ENCODE data around the gene SRGN.

DNA sequence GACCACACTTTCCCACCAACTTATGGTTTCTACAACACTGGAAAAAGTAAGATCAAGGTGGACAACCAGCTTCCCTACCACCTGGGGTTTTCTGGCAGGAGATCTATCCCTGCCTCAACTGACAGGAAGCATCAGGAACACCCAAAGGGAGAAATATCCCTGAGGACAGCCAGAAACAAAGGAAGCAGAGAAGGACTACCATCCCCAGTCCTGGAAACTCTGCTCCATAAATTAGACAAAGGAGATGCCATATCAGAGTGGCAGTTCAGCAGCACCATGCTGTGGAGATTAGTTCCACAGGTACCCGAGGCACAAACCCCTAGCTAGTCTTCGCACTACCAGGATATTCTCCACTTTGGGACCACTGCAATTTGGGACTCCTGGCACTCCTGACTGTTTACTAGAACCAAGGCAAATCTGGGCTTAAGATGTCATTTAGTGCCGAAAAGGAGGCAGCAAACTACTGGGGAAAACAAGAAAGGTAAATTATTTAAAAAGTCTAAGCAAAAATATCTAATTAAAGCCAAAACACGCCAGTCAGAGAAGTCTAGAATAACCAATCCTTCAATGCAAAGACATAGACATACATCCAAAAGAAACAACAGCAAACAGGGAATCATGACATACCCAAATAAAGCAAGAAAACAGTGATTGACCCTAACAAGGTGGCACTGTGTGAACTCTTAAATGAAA lies 110.9 kb downstream of the NRBF2 start:
- RRBS = no CpG with 5 or more reads among the region's 4 CpGs

DNA sequence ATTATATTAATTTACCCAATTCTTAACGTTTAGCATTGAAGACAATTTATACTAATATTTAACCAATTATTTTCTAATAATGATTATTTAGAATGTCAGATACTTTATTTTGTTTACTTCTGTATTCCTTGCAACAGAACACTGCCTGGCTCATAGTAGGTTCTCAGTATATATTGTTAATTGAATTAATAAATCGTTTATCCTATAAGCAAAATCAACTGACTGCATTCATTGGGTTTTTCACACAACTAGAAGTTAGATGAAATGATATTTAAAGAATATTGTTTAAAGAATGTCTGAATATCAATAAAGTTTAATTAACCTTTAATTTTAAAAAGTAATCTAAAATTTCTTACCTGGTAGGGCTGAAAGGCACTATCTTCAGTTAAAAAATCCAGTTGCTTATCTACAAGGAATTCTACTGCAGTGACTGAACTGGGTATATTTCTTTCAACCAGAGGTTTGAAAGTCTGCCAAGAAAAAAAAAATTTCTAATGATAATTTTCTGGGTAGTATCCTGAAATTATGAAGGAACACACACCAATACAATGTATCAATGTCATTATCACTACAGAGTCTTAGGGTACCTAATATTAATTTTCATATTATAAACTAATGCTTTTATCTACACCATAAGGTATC lies 131.3 kb downstream of the NRBF2 start:
- RRBS = no CpG with 5 or more reads among the region's 2 CpGs

GRCh38 chr10:63273492-63274002 lies 140.4 kb downstream of the NRBF2 start:
- RRBS = no CpG with 5 or more reads among the region's 1 CpG

DNA sequence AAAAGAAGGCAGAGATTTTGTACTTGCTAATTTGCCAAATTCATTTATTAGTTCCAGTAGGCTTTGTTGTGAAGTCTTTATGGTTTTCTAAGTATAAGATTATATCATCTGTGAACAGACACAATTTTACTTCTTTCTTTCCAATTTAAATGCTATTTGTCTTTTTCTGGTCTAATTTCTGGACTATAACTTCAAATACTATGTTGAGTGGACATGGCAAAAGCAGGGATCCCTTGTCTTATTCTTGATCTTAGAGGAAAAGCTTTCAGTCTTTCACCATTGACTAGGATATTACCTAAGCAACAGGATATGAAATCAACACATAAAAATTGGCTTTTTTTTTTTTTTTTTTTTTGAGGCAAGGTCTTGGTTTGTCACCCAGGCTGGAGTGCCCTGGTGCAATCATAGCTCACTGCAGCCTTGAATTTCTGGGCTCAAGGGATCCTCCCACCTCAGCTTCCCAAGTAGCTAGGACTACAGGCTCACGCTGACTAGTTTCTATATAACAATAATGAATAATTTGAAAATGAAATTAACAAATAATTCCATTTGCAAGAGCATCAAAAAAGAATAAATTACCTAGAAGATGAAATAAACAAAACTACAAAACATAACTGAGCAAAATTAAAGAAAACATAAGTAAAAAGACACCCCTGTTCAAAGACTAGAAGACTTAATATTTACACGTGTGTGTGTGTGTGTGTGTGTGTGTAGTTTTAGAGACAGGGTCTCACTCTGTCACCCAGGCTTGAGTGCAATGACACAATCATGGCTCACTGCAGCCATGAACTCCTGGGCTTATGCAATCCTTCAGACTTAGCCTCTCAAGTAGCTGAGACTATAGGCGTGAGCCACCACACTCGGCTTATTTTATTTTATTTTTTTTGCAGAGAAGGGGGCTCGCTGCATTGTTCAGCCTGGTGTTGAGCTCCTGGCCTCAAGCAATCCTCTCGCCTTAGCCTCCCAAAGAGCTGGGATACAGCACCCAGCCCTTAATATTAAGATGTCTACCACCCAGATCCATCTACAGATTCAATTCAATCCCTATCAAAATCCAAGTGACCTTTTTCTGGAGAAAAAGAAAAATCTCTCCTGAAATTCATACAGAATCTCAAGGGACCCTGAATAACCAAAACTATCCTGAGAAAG lies 90.6 kb downstream of the JMJD1C start:
- RRBS = no CpG with 5 or more reads among the region's 6 CpGs

- RRBS = 0% methylated on average over 2 of the region's 5 CpGs
Measured at GRCh38 chr10:63464775-63465018, 1.1 kb downstream of the JMJD1C start.

DNA sequence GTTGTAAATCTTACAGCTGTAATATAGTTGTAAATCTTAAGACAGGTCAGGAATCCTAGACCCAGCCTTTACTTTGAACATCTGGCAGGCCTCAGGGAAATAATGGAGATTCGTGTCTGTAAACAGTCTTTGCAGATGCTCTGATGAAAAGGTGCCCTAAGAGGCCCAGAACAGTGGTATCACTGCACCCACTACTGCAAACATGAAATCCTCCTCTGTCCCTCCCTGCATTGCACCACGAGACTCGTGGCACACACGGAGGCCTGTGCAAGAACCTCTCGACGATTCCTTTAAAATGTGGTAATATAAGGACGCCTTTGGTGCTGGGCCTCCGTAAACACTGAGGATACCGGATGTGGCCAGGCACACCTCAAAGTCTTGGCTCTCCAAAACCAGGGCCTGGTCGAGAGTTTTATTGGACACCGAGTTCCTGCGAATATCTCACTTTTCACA lies 573 bp upstream of the REEP3 start:
- RRBS = no CpG with 5 or more reads among the region's 12 CpGs

- RRBS = no CpG with 5 or more reads among the region's 3 CpGs
Measured at GRCh38 chr10:66717541-66717893, 208.3 kb upstream of the LRRTM3 start.

DNA sequence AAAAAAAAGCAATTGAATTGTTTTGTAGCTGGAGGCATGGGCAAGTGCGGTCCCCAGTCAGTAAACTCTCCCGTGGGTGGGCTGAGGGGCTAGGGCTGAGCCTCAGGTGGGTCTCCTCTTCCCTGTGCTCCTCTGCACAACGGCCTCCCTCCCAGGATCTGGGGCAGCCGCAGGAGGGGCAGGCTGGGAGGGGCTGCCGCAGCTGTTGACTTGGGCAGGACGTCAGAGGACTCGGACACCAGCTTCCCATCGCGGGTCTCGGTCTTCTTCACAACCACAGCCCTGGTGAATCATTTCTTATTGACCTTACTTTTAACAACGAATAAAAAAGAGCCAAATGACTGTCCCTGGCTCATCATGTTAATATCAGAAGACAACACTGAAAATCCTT lies 32.6 kb downstream of the CTNNA3 start:
- RRBS = no CpG with 5 or more reads among the region's 11 CpGs

DNA sequence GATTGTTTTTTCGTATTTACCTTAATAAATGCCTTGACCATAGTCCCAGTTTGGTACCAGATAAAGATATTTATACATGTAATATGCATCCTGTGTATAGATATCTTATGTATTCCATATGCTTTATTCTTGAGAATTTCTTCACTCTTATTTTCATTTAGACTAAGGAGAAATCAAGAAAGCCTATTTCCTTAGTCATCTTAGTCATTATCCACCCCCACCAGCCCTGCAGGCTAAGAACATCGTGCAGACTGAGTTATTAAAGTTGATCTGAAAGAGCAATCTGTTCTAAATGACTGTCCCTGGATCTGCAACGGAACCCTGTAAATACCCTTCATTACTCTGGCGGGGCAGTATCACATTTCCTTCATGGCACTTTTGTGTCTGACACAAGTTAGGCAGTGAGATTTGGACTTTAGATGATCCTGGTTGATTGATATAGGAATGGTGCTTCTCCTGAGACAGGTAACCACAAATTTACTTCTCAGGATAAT lies 3.5 kb upstream of the MYPN start:
- RRBS = no CpG with 5 or more reads among the region's 4 CpGs

- RRBS = no CpG with 5 or more reads among the region's 7 CpGs
Measured at GRCh38 chr10:68562570-68562929, 2.4 kb downstream of the TET1 start.

DNA sequence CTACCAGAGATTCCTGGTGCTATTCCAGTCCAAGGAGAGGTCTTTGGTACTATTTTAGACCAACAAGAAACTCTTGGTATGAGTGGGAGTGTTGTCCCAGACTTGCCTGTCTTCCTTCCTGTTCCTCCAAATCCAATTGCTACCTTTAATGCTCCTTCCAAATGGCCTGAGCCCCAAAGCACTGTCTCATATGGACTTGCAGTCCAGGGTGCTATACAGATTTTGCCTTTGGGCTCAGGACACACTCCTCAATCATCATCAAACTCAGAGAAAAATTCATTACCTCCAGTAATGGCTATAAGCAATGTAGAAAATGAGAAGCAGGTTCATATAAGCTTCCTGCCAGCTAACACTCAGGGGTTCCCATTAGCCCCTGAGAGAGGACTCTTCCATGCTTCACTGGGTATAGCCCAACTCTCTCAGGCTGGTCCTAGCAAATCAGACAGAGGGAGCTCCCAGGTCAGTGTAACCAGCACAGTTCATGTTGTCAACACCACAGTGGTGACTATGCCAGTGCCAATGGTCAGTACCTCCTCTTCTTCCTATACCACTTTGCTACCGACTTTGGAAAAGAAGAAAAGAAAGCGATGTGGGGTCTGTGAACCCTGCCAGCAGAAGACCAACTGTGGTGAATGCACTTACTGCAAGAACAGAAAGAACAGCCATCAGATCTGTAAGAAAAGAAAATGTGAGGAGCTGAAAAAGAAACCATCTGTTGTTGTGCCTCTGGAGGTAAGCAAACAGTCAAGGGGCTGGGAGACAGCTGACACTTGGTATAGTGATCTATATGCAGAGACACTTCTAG lies 13.6 kb downstream of the TET1 start:
- RRBS = no CpG with 5 or more reads among the region's 2 CpGs

DNA sequence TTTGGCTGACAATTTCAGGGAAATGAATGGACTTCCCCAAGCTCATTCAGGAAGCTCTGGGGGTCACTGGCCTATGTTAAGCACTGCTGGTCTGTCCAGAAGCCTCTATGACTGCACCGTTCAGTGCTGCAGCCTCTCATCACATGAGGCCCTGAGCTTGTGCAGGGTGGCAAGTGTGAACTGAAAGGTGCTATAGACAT lies 39.0 kb upstream of the SRGN start:
- RRBS = no CpG with 5 or more reads among the region's 1 CpG

- RRBS = no CpG with 5 or more reads among the region's 9 CpGs
Measured at GRCh38 chr10:69087771-69088767, at the start of gene SRGN. Gene SRGN (plus strand): TSS chr10:69088103.

GRCh38 chr10:69096563-69096762 lies 8.6 kb downstream of the SRGN start:
- RRBS = no CpG with 5 or more reads among the region's 1 CpG

DNA sequence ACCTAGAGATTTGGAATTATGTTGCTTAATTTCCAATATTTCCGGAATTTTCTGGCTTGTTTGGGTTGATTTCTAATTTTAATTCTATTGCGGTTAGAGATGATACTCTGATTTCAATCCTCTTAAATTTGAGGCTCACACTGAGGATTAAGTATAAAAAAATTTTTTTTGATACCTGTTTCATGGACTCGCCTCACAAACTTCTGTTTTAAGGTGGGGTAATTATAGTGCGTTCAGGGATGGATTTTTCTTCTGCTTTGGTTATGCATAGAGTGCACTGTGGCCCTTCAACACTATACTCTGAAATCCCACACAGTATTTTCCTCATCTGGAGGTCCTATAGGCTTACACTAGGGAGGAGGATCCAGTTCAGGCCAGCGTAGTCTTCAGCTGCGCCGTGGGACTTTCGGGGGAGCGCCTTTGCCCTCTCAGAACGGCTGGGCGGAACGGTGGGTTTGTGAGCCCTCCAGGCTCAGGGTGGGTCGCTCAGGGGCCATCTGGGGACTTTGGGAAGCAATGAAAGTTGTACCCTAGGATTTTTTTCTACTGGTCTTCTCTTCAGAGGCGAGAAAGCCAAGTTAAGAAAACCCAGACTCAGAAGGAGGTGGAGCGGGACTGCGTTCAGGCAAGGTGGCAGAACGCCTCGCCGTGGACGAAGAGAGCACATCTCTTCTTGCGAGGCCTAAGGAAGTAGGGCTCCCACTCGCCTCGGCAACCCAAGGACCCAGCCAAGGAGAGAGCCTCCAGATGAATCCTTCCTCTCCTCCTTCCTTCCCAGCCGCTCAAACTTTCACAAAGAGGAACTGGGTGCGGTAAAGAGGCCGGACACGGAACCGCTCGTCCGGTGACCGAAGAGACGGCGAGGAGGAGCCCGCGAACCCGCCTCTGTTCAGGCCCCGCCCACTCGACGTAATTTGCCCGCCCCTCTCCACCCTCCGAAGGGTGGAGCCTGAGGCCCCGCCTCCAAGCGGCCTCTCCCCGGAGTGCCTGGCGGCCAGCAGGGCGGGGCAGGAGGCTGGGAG lies 569 bp upstream of the VPS26A start:
- RRBS = 1% methylated on average over 3 of the region's 46 CpGs

GRCh38 chr10:69209447-69209832 lies 10.7 kb upstream of the HKDC1 start:
- RRBS = no CpG with 5 or more reads among the region's 2 CpGs

GRCh38 chr10:69222232-69223101 lies 2.3 kb downstream of the HKDC1 start:
- RRBS = no CpG with 5 or more reads among the region's 10 CpGs

DNA sequence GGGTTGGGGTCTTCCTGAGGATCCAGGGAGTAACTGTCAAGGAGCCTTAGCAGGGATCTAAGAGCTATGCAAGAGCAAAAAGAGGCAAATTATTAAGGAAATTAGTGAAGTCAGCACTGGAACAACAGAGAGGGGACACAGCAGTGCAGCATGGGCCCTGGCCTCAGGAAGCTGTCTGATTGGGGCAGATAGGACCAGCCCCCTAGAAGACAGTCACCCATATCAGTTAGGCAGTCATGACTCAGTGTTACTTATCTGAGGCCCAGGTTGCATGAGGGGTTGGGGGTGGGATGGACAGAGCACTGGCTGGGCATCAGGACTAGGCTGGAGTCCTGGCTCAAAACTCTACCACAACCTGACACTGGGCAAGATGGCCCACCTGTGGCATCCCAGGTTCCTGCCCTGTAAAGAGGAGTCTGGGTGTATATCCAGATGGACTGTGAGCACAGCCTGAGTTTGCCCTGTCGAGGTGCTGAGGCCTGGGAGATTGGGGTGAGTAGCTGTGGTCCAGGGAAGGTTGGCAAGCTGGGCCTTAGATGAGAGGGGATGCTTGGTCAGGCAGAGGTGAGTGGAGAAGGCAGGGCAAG lies 3.0 kb upstream of the HK1 start:
- RRBS = no CpG with 5 or more reads among the region's 1 CpG

DNA sequence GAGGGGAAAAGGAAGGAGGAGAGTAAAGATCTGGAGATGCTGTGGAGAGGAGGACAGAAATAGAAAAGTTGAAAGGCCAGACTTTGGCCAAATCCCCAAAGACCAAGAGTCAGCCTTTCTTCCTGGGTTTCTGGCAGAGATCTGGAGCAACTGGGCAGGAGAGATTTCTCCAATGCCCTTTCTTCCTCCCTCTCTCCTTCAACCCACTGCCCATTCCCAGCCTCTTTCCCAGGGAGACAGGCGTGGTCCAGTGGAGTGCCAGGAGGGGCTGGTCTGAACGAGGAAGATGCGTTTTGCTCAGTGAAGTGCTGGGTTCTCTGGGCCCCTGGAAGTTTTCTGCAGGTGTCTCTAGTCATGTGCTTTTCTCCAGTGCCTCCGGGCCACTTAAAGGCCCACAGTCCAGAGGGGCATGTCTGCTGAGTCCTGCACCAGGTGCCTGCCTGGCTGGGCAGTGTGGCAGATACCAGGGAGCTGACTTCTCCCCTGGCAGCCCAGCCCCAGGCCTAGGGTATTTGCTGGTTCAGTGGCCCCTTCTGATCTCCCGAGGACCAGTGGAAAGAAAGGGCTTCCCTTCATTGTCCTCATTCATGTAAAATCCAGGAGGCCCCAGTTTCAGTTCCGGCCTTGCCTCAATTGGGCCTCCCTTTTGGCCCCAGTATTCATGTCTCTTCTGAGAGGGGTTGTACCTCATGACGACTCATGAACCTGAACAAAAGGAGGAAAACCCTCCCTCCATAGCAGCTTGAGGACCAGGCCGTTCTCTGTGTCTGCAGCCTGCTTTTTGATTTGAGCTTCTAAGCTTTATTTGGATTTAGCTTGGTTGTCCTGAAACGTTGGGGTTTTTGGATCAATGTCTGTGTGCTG lies 20.4 kb downstream of the HK1 start:
- RRBS = no CpG with 5 or more reads among the region's 9 CpGs